ENCODE measurements around a stretch of chr10.

DNA sequence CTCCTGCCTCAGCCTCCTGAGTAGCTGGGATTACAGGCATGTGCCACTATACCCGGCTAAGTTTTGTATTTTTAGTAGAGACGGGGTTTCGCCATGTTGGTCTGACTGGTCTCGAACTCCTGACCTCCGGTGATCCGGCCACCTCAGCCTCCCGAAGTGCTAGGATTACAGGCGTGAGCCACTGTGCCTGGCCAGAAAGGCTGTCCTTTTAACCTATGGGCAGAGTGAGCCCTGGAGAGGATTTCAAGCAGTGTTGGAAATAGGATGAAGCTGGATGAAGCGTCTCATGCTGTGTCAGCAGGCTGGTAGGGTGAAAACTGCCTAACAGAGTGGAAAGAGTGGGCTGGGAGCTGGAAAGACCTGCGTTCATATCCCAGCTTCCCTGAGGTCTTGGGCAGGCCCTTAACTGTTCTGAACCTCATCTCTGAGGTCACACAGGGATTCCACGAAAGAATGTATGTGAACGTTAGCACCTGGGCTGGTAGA, 34.0 kb downstream of the WBP1L start:
- PRO-cap: no peak

GRCh38 chr10:102779589-102780069, 35.9 kb downstream of the WBP1L start:
- PRO-cap: no peak

DNA sequence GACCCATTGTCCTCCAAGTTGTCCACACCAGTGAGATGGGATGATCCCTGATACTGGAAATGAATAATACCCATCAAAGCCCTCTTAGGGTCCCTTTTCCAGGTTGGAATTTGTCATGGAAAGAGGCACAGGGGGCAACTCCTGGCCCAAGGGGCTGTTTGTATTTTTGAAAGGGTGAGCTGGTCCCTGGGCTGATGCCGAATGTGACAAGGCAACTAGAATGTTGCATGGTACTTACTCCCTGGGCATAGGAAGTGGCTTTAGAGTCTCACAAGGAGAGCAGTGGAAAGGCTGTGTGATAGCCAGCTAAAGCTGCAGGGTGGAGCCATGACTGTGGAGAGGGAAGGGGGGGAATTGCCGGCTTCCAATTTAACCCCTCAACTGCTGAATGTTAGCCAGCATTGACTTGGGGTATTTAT, 37.2 kb downstream of the WBP1L start:
- PRO-cap: no peak

GRCh38 chr10:102812359-102812784, 24.8 kb downstream of the CYP17A1 start:
- PRO-cap: no peak

DNA sequence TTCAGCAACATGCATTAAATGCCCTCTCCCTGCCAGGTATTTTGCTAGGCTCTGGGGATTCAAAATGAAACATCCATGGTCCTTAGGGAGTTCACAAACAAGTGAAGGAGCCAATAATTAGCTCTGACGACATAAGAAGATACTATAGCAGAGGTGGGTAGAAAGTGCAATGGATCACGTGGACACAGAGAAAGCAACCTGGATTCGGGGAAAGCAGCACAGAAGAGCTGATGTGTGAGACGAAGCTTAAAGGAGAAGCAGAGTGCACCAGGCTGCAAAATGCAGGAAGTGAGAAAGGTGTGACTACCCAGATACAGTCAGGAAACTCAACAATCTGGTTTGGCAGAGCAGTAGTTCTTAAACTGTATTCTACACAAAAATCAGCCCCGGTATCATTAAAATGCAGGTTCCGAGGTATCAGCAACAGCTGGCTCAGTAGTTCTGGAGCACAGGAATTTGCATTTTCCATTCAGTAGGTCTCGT, 5.5 kb upstream of the RPEL1 start:
- PRO-cap: no peak

- PRO-cap: no peak
Observed at GRCh38 chr10:103281566-103282119, 4.7 kb downstream of the INA start.

DNA sequence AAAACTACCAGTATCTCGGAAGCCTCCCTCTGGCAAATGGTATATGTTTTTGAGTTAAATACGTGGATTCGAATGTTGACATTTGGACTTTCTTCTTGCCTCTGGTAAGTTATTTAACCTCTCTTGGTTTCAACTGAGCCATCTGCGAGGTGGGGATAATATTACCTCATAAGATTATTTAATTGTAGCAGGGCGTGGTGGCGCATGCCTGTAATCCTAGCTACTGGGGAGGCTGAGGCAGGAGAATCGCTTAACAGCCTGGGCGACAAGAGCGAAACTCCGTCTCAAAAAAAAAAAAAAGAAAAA, 449 bp upstream of the TAF5 start:
- PRO-cap: no peak

DNA sequence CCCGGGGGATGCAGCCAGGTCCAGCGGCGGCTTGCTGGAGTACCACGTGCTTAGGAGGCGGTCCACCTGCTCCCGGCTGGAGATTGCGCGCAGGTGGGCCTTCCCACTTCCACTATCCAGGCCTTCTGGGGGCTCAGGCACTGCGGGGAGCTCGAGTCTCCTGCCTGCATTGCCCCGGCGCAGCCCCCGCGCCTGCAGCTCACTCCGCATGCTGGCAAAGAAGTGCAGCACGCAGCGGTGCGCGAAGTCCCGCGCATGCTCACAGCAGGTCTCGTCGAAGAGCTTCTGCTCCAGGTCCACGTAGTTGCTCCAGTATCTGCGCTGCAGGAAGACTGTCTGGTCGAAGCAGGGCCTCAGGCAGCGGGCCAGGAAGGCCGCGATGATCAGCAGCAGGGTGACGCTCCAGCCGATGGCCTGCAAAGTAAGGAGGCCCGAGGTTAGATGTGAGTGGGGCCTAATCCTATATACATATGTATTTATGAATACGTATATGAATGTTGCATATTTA, 5.7 kb downstream of the CALHM3 start:
- PRO-cap: no peak

DNA sequence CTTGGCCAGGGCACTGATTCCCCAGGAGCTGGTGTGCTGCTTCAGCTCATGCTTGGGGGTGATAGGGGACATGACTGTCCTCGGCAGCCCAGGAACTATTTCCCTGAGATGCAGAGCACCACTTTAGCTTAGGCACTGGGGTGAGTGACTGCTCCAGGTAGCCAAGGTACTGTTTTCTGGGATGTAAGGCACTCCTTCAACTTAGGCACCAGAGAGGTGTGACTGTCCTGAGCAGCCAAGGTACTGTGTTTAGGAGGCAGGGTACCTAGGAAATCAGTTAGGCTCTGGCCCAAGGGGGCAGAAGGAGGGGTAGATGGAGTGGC, 41.9 kb downstream of the NEURL1 start:
- PRO-cap: unidirectional peak, plus-strand start at position 135 of the sequence

DNA sequence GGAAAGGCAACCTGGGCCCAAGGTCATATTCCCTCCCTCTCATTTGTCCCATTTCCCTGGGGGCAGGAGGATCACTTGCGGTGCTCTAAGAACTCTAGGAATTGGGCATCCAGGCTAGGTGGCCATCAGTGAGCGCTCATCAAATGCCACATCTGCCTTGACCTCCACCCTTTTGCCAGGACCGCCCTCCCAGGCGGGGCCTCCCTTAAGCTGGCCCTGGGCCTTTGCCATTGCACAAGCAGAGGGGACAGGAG, 63.8 kb downstream of the NEURL1 start:
- PRO-cap: no peak

- PRO-cap: no peak
Observed at GRCh38 chr10:103604144-103604556, 110.6 kb downstream of the NEURL1 start.

- PRO-cap: no peak
Observed at GRCh38 chr10:103657529-103658357, 164.2 kb downstream of the NEURL1 start.

GRCh38 chr10:103661290-103662130, 168.0 kb downstream of the NEURL1 start:
- PRO-cap: bidirectional peak, plus-strand start at chr10:103661854, minus-strand start at chr10:103661722

DNA sequence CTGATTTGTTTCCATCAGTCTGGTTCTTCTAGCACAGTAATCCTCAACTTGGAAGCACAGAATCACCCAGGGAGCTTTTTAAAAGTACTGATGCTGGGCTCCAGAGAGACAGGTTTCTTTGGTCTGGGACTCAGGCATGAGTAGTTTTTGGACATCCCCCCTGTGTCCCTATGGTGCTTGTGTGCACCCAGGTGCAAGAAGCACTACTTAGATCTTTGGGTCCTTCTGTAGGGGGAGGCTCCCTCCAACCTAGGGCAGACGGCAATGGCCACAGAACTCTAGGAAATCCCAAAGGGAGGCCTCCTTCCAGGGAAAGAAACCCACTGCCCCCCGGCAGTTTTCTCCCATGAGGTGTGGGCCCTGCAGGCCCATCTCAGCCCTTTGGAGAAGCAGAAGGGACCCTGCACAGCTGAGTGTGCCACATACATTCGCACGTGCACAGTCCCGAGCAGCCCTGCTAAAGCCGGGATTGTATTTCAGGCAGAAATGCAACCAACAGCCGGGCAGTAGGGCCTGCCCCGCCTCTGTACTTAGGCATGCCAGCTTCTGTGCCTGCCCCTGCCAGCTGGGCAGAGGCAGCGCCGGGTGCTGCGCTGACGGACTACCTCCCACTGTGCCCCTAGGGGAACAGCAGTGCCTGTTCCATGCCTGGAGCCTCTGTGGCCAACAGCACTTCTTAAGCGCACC, 170.1 kb downstream of the NEURL1 start:
- PRO-cap: no peak

DNA sequence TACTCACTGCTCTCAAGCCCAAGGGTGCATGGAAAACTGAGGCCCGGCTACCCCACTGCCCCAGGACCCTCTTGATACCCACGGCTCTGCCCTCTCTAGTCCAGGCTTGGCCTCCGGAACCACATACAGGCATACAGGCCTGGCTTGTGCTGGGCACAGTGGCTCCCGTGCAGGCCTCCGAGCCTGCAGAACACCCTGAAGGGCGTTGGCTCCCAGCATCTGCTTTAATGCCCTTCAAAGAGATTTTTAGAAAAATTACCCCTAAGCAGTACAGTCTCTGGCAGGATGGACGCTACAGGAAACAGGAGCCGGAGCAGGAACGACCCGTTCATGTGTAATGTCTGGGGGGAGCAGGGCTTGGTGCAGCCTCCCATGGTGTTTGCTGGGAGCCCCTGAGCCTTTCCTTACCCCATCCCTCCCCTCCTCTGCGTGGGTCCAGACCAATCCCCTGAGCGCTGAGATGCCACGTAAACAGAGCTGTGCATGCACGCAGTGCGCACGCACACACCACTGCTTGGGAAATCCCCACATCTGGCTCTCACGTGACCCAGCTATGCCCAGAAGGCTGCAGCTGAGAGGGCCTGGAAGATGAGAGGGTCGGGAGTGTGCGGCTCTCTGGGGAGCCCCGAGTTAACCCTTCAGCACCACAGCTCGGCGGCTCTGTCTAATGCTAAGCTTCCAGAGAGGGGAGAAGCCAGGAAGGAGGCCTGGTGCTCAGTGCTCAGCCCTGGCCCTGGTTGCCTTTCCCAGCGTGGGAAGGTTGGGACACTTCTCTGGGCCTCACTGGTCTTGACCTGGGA, 177.4 kb downstream of the SH3PXD2A start:
- PRO-cap: bidirectional peak, plus-strand start at position 570 of the sequence, minus-strand start at position 381 of the sequence

GRCh38 chr10:103715277-103715896, 140.0 kb downstream of the SH3PXD2A start:
- PRO-cap: no peak

DNA sequence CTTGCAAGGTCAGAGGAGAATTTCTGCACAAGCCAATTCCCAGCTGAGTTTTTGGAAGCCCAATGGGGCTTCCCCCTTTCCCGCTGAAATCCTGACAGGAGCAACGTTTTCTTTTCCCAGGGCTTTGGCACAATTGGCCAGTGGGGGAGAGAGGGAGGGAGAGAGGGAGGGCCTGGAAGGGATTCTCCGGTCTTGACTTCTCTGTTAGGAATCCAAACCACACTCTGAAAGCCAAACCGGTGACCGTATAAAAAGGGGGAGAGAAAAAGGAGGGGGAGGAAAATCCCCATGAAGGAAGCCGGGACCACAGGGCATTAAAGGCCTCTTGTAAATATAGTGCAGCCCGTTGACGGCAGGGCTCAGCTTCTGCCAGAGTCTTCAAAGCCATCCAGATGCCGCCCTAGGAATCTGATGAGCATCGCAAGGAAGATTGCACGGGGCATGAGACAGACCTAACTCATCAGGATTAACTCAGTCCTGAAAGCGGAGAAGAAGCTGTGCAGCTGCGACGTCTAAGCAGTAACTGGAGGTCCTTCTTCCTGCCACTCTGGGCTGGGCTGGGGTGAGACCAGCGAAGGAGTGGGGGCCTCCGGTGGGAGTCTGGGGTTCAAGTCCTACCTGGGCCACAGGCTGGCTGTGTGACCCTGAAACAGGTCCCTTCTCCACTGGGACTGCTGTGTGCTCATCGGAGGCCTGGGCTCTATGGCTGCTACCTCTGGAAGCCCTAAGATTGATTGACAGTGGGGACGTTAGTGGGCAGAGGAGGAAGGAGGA, 115.9 kb downstream of the SH3PXD2A start:
- PRO-cap: no peak

GRCh38 chr10:103751753-103751994, 103.7 kb downstream of the SH3PXD2A start:
- PRO-cap: unidirectional peak, minus-strand start at chr10:103751863

GRCh38 chr10:103757395-103758130, 97.8 kb downstream of the SH3PXD2A start:
- PRO-cap: no peak

GRCh38 chr10:103800439-103801640, 54.5 kb downstream of the SH3PXD2A start:
- PRO-cap: no peak

Data from cardiac septum (tissue), 1 donor.